Parietal lobe (tissue), 2 donors: ENCODE measurements around a stretch of chr17.

- RAMPAGE, long total RNA, result no peak
Measured at GRCh38 chr17:83077834-83078264, 1.6 kb upstream of the METRNL start.

DNA sequence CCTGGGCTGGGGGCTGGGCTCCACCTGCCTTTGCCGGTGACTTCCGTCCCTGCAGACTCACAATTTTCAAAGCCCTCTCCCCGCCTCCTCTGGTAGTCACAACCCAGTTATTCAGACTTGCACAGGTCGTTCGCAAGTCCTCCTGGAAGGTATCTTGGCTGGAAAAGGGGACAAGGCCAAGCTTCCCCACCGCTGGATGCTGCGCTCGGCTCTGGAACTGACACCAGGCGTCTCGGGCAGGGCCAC is 1.2 kb upstream of the METRNL start:
- RAMPAGE, long total RNA, result no peak

GRCh38 chr17:83087433-83087709 is 8.0 kb downstream of the METRNL start:
- RAMPAGE, long total RNA, result no peak

DNA sequence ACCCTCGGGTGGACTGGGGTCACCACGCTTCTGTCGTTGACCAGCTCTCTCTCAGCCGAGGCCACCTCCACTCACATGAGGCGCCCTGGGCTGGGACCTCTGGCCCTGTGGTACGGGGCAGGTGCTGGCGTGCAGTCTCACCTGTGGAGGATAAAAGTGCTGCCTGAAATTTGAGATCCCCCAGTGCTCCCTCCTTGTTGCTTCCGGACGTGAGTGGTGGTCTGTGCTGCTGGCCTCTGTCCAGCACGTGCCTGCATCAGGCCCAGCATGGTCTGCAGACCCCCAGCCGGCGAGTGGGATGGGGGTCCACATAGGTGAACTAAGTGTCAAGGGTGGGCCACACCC is 11.2 kb downstream of the METRNL start:
- RAMPAGE, long total RNA, result no peak

- RAMPAGE, long total RNA, result no peak
Measured at GRCh38 chr17:83092573-83092946, 13.2 kb downstream of the METRNL start.

DNA sequence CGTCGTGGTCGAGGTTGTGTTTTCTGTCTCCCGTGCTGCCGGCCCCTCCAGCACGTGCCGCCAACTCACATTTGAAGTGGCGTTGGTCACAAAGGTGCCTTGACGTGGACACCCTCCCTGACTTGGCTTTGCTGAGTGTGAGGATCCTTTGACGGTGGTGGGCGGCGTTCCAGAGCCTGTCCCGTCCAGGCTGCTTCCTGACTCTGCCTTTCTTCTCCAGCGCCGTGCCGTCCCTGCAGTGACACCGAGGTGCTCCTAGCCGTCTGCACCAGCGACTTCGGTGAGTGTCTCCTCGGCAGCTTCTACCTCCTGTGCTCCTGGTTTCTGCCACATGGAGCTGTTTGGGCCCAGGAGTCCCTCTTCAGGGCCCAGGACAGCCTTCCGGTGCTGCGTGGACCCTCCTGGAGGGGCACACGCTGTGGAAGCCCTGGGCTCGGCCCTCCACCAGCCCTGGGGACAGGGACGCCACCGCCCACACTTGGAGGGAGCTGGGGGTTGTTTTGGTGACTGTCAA is 13.6 kb downstream of the METRNL start:
- RAMPAGE, long total RNA, result no peak

GRCh38 chr17:83109531-83110772 is 30.5 kb downstream of the METRNL start:
- RAMPAGE, long total RNA, result no peak

- RAMPAGE, long total RNA, result no peak
Measured at GRCh38 chr17:83110773-83111417, 31.5 kb downstream of the METRNL start.

GRCh38 chr17:83152998-83153848 is 73.8 kb downstream of the METRNL start:
- RAMPAGE, long total RNA, result no peak

GRCh38 chr17:83202818-83203726 is 123.7 kb downstream of the METRNL start:
- RAMPAGE, long total RNA, result no peak